Progenitor cell of endocrine pancreas (in vitro differentiated cells): ENCODE measurements around a stretch of chr6.

DNA sequence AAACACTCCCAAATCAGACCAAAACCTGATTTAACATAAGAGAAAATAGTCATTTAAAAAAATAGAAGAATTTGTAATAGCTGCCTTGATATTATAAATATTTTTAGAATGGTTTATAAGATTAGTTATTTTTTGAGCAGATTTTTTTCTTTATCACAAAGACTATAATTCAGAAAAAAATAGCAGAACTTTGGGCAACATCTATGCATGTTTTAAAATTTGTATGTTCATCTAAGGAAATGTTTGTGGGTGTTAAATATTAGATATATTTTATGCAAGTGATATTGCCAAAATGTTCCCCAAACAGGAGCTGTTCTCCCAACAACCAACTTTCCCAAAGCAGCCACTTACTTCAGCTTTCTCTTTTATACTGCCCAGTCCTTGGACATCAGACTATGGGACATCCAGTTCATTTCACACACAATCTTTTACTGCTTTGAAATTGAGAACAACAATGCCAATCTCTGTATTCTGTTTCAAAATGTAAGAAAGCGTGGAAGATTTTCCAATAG is 286.6 kb downstream of the ADGB start:
- PRO-cap: no peak

GRCh38 chr6:146897943-146898631 is 299.3 kb downstream of the ADGB start:
- PRO-cap: no peak

DNA sequence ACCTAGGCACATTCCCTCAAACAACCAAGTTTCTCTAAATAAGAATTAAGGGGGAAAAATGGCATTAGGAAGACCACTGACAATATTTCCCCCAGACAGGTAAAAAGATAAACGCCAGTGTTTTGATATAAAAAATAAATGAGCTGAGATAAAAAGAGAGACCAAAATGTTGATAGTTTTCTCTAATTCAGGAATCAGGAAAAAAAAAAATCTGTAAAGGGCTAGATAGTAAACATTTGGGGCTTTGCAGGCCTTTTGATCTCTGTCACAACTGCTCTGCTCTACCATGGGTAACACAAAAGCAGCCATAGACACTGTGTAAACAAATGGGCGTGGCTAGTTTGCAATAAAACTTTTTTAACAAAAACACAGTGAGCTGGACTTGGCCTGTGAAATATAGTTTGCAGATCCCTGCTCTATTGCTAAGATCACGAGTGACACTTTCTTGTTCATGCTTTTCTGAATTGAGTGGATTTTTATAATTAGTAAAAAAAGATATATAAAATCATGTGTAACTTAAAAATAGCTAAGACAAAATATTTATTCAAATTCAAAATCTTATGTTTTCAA is 219.1 kb upstream of the STXBP5 start:
- PRO-cap: no peak

DNA sequence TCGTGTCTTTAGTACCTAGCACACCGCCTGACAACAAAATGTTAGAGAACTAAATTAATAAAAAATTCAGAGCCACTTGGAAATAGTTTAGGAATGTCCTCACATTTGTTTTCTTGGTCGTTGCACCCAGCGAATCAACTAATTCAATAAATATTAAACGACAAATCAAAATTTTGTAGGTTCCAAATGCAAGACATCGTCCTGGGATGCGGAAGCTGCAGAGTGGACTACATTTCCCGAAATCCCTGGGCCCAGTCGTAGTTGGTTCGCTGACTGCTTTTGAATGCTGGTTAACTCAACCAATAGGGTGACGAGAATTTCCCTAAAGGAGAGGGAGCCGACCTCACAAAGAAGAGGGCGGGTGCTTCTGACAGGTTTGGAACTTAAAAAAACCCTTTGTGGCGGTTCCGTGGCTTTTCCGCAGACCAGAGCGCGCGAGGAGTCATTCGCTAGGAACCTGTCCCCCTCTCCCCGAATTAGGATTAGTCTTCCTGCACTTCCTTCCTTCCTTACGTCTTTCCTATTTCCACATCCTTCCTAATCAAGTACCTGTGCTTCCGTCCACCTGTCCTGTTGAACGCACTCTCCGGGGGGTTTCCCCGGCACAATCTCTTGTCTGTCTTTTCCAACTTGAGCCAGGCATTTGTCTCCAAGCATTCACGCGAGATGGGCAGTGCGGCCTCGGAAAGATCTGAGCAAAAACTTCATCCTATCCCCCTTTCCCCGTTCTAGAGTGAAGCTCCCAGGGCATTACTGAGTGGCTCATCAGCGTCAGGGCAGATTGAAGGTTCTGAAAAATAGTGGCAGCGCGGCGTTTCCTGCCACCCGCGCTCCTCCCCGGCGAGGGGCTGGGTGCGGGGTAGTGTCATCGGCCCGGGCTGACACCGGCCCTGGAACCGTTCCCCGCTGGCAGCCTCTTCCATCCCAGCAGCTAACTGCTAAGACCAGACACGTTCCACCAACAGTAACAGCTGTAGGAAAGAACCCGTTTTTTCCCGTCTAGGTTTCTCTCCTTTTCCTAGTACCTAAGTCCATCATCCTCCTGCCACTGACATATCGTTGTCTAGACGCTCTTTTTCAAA is 1.6 kb upstream of the STXBP5 start:
- PRO-cap: bidirectional peak, plus-strand start at position 423 of the sequence, minus-strand start at position 229 of the sequence

- PRO-cap: no peak
Observed at GRCh38 chr6:147209386-147210077, 5.3 kb downstream of the STXBP5 start.

- PRO-cap: no peak
Observed at GRCh38 chr6:147265378-147266464, 61.5 kb downstream of the STXBP5 start.

GRCh38 chr6:147297246-147298418 is 93.4 kb downstream of the STXBP5 start:
- PRO-cap: no peak

DNA sequence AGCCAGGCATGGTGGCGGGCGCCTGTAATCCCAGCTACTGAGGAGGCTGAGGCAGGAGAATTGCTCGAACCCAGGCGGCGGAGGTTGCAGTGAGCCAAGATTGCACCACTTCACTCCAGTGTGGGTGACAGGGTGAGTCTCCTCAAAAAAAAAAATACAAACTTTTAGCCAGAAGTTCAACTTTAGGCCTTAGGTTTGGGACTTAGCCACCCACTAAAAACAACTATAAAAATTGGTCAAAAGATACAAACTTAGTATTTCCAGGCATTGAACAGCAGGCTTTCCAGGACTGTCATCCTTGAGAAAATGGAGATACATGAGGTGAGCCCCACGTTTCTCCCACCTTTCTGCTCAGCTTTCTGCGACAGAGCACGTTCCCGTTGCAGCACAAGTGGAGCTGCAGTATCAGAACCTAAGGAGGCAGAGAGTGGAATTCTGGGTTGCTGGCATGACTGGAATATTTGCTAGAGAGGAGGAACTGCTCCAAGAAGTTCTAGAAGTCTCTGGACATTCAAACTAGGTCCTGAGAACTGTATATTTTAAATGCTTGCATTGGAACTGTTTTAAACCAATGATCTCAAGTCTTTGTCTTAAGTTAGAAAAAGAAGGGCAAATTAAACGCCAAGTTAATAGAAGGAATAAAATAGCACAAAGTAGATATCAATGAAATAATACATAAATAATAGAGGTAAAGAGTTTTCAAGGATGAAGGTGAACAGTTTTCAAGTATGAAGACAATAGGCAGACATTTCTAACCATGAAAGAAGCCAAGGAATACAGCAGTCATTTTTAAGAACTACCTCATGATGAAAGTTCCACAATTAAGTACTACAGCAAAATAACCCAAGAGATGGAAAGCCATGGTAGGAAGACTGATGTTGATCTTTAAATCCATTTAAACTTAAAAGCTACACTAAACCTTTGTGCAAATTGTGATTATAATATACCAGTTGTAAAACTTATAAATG is 142.7 kb downstream of the STXBP5 start:
- PRO-cap: no peak

- PRO-cap: no peak
Observed at GRCh38 chr6:147357689-147358398, 150.6 kb upstream of the SAMD5 start.

- PRO-cap: no peak
Observed at GRCh38 chr6:147387509-147387881, 121.0 kb upstream of the SAMD5 start.

GRCh38 chr6:147508979-147509686 is 643 bp downstream of the SAMD5 start:
- PRO-cap: no peak

- PRO-cap: no peak
Observed at GRCh38 chr6:147509687-147510347, 1.3 kb downstream of the SAMD5 start.

- PRO-cap: no peak
Observed at GRCh38 chr6:148211695-148212230, 130.9 kb upstream of the SASH1 start.

- PRO-cap: no peak
Observed at GRCh38 chr6:148263037-148263568, 79.5 kb upstream of the SASH1 start.

DNA sequence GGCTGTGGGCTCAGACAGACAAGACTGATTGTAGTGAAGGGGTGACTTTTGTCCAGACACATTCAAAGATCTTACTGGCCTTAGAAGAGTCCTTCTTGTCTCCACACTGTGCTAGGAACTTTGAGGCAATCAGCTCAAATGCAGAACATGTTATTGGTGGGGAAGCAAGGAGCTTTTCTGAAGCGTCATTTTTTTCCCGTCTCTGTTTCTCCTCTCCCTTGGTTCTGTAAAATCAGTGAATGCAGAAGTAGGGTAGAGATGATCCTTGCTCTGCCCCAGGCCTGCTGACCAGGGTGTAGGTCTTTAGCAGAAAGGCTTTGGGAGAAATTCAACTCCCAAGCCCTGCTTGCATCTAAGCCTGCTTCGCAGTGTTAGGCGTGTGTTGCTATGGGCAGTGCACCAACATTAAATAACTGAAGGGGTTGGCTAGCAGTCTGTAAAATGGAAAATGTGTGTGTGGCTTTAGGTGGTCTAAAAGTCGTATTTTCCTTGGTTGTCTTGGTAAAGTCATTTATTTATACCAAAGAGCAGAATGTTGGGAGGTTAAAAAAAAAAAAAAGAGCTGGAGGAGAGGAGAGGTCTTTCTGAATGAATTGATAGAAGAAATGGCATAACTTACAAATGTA is 45.9 kb downstream of the SASH1 start:
- PRO-cap: no peak

- PRO-cap: no peak
Observed at GRCh38 chr6:148439906-148440578, 97.4 kb downstream of the SASH1 start.

DNA sequence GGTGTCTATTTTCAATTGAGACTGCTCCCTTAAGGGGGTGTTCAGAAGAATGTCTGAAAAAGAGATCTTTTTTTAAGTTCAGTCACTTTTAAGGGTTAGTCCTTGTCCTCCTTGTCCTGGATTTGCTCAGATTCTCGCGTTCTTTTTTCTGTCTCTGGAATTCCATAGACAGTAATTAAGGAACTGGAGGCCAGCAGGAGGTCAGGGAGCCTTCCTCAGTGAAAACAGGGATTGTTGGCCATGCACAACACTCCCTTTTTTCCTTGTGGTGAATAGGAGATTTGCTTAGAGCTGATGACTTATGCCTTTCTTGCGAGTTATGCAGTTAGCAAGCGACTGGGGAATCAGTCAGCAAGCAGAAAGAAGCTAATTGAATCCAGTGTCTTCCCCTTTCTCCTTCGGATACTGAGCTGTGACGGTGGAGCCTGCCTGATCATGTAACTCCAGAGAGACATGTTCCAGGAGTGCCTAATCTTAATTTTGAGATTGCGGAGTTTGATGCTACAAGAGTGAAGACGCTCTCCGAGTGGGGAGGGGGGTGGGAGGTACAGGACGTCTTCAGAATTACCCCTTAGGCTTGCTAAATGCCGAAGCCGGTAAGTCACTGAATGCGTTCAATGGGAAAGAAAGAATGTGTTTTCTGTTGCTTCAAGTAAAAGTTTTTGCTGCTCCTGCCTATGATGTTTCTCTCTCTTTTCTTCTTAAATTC is 165.8 kb downstream of the SASH1 start:
- PRO-cap: no peak

GRCh38 chr6:148538060-148539048 is 195.7 kb downstream of the SASH1 start:
- PRO-cap: no peak

DNA sequence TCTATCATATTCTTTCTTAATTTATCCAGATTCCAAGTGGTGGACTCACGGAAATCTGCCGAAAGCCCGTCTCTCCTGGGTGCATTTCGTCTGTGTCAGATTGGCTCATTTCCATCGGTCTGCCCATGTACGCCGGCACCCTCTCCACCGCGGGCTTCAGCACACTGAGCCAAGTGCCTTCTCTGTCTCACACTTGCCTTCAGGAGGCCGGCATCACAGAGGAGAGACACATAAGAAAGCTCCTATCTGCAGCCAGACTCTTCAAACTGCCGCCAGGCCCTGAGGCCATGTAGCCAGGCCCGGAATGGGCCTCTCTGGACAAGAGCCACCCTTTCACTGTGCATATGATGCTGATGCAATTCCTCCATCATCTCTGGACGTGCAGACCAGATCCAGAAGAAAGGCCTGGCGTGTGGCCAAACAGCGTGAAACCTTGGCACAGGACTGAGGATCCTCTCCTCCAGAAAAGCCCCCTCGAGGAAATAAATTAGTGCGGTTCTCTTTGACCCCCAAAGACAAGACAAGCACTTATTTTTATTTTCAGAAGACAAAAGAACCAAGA is 198.5 kb upstream of the UST start:
- PRO-cap: no peak

GRCh38 chr6:148550895-148551957 is 195.6 kb upstream of the UST start:
- PRO-cap: no peak